Occipital lobe (tissue), 2 donors: ENCODE results near the gene TLR5.

GRCh38 chr1:222420532-222421142 lies 127.3 kb downstream of the HHIPL2 start:
- RAMPAGE, long total RNA = no peak

- RAMPAGE, long total RNA = start-site peak on the plus strand at chr1:222713363-222713408, 972 and 1,062 reads in 2 replicates
These were observed 926 bp downstream of the BROX start for GRCh38 chr1:222713028-222713951.

DNA sequence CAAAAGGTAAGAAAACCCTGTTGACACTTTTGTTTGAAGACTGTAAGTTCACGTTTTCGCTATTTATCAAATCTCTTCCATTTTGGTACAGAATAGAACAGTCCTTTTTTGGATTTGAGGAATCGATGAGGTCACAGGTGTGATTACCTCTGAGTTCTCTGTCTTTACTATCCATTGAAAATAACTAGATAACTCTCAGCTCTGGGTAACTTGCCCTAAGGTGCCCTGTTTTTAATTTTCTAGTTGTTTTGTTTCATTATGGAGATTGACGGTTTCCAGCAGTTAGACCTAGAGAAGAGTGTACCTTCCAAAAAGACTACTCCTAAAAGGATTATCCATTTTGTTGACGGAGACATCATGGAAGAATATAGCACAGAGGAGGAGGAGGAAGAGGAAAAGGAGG lies 9.3 kb downstream of the FAM177B start:
- RAMPAGE, long total RNA = no peak

GRCh38 chr1:222857133-222857526 lies 42.3 kb downstream of the DISP1 start:
- RAMPAGE, long total RNA = no peak

DNA sequence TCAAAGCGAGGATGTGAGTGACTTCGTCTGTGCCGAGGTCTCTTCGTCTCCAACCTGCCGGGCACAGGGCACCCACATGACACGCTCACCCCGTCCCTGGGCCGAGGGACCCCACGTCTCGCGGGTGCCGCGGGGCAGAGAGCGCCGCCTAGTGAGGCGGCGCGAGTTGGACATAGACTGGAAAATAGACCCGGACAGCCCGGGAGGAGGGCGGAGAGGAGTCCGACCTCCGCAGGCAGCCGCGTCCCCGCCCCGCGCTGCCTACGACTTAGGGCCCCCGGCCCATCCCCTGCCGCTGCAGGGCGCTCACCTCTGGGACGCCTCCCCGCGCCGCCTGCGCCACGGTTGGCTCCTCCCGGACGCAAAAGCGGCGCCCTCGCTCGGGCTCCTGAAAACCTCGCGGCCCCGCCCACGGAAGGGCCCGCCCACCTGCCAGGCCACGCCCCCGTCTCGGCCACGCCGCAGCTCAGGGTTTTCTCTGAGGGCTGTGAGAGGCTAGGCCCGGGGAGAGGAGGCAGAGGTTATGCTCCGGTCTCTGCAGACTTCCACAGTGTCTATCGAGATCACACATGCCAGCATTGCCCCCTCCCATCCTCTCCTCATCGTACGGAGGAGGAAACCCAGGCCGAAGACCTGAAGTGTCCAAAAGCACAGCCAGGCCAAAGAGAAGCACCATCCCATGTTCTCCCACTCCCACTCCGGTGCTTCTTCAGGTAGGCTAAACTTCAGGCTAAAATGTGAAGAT lies at the start of gene TLR5:
TLR5 (minus strand) TSS at position 363 of the 745 bp plus-strand sequence.
- RAMPAGE, long total RNA = start-site peak on the minus strand centred at position 394 of the sequence, 67 bp wide, 35 and 11 reads in 2 replicates

GRCh38 chr1:223621128-223621988 lies 44.1 kb downstream of the CAPN8 start:
- RAMPAGE, long total RNA = no peak

DNA sequence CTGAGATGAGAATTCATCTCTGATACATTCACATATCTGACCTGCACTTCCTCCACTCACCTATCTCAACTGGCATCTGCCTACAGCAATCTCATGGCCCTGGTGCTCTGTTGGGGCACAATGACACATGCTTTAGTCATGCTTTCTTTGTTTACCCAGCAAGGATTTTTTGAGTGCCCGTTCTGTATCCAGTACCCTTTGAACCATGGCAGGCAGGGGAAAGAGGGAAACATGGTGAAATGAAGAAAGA lies 10.3 kb downstream of the CAPN8 start:
- RAMPAGE, long total RNA = no peak

- RAMPAGE, long total RNA = no peak
These were observed 36.6 kb downstream of the CAPN2 start for GRCh38 chr1:223748670-223749535.

DNA sequence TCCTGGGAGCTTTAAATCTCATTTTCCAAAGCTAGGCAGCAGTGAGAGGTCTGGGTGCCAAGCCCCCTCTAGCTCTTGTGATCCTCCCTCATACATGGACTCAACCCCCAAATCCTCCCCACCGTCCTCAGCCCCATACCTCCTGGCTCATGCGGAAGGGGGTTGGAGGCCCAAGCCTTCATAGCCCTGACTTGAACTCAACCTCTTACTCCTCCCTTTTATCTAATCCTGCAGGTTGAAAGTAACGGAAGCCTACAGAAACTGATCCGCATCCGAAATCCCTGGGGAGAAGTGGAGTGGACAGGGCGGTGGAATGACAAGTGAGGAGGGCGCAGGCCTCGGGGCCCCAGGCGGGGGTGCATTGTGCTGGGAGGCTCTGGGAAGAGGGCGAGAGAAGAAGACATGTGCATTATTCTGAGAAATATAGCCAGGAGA lies 38.3 kb downstream of the CAPN2 start:
- RAMPAGE, long total RNA = no peak

DNA sequence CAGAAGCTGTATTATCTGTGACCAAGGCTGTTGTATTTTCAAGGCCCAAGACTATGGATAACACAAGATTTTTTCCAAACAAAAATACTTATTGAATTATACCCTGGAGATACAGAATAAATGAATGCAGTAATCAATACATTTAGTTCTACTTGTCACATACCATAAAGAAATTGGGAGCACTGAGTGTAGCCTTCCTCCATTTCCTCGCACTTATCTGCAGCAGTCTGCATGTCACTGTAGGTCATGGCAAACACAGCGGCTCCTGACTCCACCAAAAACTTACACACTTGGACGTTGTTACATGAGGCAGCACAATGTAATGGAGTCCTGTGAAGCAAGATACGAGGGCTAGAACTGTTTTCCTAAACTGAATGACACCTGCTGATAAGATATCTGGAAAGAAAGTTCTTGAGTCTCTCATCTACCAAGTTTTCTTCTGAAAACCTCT lies 56.9 kb downstream of the TP53BP2 start:
- RAMPAGE, long total RNA = no peak

DNA sequence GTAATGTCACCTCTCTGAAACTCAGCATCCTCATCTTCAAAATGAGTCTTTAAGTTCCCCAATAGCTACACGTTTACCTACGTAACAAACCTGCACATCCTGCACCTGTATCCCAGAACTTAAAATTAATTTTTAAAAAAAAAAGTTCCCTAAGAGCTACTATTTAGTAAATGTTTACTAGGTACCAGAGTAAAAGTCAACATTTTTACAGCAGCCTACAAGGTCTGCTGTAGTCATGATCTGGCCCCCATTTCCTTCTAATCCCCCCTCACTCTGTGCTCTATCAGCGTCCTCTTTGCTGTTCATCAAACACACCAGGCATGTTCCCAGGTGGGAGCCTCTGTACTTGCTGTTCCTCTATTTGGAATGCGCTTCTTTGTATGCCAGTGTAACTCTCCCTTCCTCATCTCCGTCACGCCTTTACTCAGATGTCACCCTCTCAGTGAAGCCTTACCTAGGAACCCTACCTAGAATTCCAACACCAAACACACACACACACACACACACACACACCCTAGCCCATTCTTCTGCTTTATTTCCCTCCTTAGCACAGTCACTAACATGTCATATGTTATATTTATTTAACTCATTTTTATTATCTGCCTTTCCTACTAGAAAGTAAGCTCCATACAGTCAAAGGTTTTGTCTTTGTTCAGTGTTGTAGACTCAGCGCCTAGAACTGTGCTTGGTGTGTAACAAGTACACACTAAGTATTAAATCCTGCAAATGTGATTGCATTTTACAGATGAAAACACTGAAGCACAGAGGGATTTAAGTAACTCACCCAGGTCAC lies 21.0 kb downstream of the TP53BP2 start:
- RAMPAGE, long total RNA = no peak

GRCh38 chr1:223836509-223836896 lies 9.2 kb downstream of the TP53BP2 start:
- RAMPAGE, long total RNA = no peak

- RAMPAGE, long total RNA = no peak
These were observed 121.2 kb upstream of the FBXO28 start for GRCh38 chr1:223992352-223993505.

GRCh38 chr1:224011463-224012325 lies 102.2 kb upstream of the FBXO28 start:
- RAMPAGE, long total RNA = no peak

DNA sequence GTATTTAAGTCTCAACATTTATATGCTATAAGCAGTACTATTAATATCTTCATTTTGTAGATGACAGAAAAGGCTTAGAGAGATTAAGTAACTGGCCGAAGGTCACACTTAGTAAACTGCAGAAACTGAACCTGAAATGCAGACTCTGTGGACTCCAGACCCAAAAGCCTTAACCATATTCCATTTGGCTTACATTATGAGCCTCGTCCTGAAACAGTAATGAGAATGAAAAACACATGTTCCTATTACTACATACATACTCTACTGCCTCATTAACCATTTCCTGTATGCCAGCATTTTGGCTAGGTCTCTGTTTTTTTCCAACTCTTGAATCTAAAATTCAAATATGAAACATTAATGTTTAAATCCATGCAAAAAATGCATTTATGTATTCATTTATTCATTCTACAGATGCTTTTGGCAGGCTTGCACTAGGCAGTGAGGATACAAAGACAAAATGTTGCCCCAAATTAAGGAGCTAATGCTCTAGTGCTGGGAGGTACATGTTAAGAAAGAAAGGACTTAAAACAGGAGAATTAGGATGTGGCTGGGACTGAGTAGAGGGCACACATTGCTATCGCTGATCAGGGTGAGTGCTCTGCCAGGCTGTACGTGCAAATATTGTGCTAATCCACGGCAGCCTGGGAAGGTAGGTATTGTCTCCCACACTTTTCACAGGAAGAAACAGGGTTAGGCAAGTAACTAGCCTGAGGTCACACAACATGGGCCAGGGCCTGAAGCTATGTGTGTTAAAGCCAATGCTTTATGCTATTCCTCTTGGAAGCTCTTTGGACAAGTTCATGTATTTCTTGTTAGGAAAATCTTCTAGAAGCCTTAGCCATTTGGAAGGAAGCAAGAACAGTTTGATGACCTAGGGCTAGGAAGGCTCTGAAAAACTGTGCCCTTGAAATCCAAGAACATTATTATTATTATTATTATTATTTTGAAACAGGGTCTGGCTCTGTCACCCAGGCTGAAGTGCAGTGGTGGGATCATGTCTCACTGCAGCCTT lies 14.0 kb downstream of the DEGS1 start:
- RAMPAGE, long total RNA = no peak

- RAMPAGE, long total RNA = no peak
These were observed 29.7 kb downstream of the WDR26 start for GRCh38 chr1:224404864-224405348.

DNA sequence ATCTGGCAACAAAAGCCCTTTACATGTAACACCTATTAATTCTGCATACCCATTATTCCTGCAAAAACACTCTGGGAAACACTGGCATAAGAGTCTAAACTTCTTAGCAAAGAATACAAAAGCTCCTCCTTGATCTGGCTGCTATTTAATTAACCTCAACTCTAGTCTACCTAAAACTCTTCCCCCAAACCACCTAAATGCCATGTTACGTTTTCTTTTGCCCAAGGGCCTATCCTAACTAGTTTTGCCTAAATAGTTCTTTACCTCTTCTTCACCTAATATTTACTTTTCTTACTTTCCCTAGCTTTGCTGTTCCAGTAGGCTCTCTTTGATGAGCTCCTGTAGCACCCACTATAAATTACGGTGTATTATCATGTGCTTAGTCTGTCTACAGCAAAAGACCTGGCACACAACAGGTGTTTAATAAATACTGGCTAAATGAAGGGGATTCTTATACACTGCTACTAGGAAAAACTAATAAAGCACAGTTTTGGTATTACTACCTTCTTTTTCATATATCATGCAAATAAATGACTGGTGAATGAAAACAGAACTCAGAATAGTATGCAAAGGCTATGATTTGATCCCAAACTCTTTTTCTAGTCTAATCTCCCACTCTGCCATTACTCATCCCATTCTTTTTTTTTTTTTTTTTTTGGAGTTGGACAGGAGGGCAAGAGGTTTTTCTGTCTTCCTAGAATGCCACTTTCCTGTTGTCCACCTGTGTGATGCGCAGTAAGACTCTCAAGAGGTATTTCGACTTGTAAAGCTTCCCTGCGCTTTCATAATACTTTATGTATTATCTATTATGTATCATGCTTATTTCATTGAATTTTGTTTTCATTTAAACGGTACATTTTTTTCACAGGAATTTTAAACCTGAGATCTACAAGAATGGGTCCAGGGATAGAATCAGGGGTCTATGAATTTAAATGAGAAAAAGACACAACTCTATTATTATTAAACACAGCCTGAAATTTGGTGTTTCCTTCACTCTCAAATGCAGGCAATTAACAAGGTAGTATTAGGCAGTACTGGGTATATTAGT lies 26.3 kb downstream of the WDR26 start:
- RAMPAGE, long total RNA = no peak

- RAMPAGE, long total RNA = no peak
These were observed 7.2 kb downstream of the WDR26 start for GRCh38 chr1:224427326-224427847.

DNA sequence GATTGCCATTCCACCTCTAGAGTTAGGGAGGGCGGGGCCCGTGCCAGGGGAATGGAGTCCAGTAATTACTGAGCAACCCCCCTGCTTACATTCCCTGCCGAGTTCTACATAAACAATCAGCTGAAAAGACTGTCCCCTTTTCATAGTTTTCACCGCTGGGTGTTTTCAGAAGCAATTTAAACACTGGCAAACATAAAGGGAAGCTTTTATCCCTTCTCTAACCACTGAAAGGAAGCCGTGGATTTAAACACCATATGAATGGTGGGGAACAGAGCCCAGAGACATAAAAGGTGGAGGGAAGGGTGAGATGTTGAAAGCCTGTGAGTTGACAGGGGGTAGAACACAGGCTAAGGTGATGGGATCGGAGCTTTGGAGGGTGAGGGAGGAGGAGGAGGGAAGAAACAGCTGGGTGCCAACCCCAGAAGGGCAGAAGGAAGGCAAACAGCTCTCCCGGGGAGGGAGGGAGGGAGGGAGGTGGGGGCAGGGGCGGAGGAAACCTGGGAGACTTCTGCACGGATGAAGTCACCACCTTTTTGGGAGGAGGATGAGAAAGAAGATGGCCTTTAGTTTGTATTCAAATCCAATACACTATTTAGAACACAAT lies 68.1 kb upstream of the WDR26 start:
- RAMPAGE, long total RNA = no peak

DNA sequence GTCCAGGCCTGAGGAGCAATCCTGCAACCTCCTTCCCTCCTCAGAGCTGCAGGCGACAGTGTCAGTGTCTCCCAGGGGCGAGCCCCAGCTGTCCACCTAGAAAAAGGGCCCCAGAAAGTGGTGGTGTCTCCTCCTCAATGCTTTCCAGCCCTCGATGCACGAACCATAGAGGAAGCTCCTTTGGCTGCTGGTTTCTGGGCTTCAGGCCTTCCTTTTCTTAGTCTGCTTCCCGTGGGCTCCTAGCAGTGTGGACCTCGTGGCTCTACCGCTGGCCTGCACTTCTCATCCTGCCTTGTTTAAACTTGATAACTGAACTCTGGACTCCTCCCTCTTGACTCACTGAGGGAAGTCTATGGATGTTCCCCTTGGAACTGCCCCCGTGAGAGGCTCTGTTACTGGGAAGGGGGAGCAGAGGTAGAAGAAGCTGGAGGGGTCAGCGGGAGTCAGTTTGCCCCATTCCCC lies 75.2 kb upstream of the WDR26 start:
- RAMPAGE, long total RNA = no peak